Hematopoietic multipotent progenitor cell (in vitro differentiated cells): ENCODE measurements around the gene RPL10A.

DNA sequence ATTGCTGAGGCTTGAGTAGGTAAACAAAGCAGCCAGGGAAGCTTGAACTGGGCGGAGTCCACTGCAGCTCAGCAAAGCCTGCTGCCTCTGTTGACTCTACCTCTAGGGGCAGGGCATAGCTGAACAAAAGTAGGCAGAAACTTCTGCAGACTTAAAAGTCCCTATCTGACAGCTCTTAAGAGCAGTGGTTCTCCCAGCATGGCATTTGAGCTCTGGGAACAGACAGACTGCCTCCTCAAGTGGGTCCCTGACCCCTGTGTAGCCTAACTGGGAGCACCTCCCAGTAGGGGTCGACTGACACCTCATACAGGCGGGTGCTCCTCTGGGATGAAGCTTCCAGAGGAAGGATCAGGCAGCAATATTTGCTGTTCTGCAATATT lies 10.0 kb upstream of the PPARD start:
- CAGE, long polyA plus RNA, result no peak

GRCh38 chr6:35394887-35395657 lies 52.7 kb downstream of the PPARD start:
- CAGE, long polyA plus RNA, result no peak

GRCh38 chr6:35396811-35397398 lies 54.5 kb downstream of the PPARD start:
- CAGE, long polyA plus RNA, result no peak

- CAGE, long polyA plus RNA, result start-site peak on the plus strand at chr6:35468400-35468439, 6,480 reads
Observed at GRCh38 chr6:35467496-35468527, at the start of gene RPL10A. RPL10A (plus strand) TSS chr6:35468401.

GRCh38 chr6:35468528-35469392 lies 559 bp downstream of the RPL10A start:
- CAGE, long polyA plus RNA, result start-site peak on the plus strand at chr6:35468825-35468839, 325 reads; start-site peak on the plus strand at chr6:35468968-35469017, 341 reads

DNA sequence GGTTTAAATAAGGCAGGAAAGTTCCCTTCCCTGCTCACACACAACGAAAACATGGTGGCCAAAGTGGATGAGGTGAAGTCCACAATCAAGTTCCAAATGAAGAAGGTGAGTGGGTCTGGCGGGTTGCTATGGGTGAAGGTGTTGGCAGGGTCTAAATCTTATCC lies 1.9 kb downstream of the RPL10A start:
- CAGE, long polyA plus RNA, result no peak

DNA sequence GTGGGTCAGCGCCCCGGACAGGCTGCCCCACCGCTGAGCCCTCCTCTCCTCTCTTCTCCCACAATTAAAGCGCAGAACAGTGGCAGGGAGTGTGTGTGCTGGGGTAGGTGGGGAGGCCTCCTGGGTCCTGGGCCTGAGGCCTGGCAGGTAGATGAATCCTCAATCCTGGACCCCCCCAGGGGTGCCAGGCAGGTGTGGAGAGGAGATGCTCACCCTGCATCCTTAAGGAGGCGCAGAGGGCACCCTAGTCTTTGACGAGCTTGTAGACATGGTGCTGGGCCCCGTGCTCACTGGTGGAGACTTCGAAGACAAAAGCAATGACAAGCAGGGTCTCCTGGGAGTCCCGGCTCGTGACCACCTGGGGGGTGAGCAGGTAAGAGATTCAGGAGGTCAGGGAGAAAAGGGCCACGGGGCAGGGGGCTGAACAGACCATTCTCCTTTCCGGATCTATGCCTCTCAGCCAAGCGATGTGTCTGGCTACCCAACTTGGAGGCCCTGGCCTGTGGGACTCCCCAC lies 6.7 kb downstream of the RPL10A start:
- CAGE, long polyA plus RNA, result no peak

- CAGE, long polyA plus RNA, result no peak
Observed at GRCh38 chr6:35494010-35494591, 2.8 kb downstream of the TEAD3 start.

- CAGE, long polyA plus RNA, result no peak
Observed at GRCh38 chr6:35690997-35691686, 2.4 kb upstream of the FKBP5 start.

DNA sequence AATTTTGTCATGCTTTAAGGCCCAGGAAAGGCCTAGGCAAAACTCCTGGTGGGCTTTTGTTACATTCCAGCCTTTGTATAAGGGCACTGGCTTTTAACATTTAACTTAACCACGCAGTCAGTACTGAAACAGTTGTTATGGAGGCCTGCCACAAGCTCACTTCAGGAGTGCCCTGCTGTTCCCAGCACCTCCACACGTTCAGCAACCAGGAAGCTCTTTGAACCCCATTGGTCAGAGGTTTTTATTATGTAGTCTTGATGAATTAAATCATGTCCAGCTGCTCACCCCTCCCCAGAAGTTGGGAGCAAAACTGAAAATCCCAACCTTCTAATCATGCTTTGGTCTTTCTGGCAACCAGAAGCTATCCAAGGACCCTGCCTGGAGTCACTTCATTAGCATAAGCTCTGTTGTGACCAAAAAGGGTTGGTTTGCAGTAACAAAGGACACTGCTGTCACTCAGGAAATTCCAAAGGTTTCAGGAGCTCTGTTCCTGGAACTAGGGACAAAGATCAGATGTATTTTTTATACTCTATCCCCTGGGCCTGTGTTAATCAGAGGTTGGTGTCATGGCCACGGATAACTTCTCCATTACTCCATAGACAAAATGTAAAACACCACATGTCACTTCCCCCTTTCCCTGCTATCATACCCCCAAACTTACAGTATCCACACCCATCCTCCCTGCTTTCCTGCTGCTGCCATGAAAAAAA lies 2.9 kb downstream of the ARMC12 start:
- CAGE, long polyA plus RNA, result no peak

GRCh38 chr6:35786594-35787127 lies 5.8 kb downstream of the CLPSL1 start:
- CAGE, long polyA plus RNA, result no peak

DNA sequence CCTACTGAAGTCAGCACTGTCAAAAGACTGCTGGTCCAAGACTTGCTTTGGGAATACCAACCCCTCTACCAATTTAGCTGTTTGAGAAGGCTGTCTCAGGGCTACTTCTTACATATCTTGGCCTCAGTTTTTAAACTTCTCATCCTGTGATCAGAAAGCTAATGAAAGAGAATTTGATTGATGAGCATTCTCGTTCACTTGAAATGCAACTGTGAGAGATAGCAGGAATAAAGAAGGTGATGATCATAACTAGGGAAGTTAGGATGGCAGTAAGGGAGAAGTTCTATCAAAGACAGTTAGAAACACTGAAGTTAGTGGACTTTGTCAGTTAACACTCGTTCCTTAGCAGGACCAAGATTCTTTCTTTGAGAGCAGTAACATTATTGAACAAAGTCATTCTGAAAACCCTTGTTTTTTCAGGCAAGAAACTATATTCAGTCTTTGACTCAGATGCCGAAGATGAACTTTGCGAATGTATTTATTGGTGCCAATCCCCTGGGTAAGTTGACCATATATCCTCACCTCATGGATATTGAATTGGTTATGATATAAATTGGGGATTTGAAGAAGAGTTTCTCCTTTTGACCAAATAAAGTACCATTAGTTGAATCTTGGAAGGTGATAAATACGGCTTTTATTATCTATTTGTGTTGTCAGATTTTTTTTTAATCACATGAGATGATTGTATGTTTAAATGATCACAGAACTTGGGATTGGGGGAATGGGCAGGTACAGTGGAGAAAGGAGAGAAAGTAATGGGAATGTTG lies 28.0 kb upstream of the MAPK13 start:
- CAGE, long polyA plus RNA, result no peak

DNA sequence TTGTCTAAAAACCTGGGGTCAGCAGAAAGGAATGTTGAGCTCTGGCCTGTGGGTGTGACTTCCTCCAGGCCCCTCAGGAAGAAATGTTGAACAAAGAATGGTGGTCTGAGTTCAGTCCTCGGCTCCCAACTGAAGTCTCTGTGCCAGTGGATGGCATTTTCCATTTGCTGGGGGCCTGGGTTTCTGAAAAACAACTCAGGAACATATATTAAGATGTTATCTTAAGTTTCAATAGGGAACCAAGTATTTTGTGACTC lies 24.8 kb upstream of the PNPLA1 start:
- CAGE, long polyA plus RNA, result no peak

- CAGE, long polyA plus RNA, result no peak
Observed at GRCh38 chr6:36270219-36270736, 418 bp downstream of the PNPLA1 start.

GRCh38 chr6:36291048-36291796 lies 21.4 kb downstream of the PNPLA1 start:
- CAGE, long polyA plus RNA, result no peak

DNA sequence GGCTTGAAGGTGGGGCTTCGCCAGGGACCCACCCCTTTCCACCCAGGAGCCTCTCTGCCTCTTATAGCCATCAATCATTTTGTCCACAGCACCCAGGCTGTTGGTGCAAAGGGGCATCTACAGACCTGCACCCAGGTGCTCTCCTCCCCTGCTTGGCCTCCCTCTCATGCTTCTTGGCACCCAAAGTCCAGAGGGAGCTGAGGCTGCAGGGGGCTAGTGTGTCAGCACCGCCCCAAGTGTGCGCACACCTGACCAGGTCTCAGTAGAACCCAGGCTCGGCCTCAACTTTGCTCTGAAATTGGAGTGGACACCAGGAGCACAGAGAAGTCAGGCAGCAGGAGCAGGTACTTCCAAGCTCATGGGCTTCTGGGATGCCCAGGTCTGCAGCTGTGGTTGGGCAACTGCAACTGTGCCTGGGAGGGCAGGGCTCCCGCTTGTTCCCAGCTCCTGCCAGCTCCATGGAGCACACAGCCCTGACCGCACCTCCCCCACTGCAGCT lies 37.1 kb downstream of the STK38 start:
- CAGE, long polyA plus RNA, result no peak

- CAGE, long polyA plus RNA, result no peak
Observed at GRCh38 chr6:36516514-36517040, 30.7 kb downstream of the STK38 start.

- CAGE, long polyA plus RNA, result no peak
Observed at GRCh38 chr6:36616742-36617723, 22.9 kb downstream of the SRSF3 start.

GRCh38 chr6:36688650-36689159 lies 8.9 kb upstream of the RAB44 start:
- CAGE, long polyA plus RNA, result no peak

DNA sequence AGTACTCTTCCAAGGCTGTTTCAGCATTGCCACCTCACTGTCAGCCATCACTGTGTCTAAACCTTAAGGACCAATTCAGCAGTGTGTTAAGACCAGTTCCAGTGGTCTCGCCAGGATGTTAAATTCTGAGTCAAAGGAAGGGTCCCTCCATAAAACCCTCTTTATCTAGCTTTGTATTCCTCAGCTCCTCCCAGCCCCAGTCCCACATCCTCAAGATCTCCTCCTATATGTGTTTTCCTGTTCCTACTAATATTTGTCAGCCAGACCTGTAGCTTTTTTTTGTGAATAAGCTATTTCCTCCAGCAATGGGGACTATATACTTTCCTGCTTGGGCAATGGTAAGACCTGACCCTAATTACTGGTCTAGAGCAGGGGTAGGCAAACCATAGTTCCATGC lies 7.1 kb upstream of the RAB44 start:
- CAGE, long polyA plus RNA, result no peak